RPMI7951 (cell line): ENCODE measurements around a stretch of chr15.

- RAMPAGE, long total RNA = no peak
Measured at GRCh38 chr15:60077531-60077782, 73.3 kb downstream of the FOXB1 start.

- RAMPAGE, long total RNA = no peak
Measured at GRCh38 chr15:60353902-60354428, 43.8 kb downstream of the ANXA2 start.

DNA sequence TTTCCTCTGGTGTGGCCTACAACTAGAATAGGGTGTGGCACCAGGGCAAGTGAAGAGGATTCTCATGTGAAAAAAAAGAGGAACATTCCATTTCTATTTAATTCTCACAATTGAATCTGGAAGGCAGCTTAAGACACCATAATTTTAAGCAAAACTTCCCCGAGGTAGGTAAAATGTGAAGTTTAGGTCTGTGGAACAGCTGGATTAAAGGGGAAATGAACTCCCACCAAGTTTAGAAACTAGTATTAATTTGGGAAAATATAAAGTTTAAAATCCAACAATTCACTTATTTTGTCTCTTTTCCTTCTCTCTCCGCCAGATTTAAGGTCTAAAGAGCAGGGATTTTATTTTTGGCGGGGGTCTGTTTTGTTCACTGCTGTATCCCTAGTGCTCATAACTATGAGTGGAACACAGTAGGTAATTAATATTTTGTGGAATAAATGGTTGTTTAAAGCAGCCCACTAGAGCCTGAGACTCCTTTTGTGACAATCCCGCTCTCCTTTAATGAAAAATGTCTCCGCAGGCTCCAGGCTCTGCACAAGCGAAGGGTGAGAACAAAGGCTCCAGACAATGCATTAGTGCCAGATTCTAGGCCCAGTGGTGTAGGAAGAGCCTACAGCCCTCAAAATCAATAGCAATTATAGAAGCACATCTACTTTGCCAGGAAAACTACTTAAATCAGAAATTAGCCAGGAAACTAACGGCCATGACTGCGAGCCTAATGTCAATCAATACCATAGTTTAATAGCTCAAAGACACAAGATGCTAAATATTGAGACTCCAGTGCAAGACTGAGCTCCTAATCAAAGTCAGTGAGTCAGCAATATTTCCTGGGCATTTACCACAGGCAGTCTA lies 2.6 kb downstream of the ANXA2 start:
- RAMPAGE, long total RNA = no peak

DNA sequence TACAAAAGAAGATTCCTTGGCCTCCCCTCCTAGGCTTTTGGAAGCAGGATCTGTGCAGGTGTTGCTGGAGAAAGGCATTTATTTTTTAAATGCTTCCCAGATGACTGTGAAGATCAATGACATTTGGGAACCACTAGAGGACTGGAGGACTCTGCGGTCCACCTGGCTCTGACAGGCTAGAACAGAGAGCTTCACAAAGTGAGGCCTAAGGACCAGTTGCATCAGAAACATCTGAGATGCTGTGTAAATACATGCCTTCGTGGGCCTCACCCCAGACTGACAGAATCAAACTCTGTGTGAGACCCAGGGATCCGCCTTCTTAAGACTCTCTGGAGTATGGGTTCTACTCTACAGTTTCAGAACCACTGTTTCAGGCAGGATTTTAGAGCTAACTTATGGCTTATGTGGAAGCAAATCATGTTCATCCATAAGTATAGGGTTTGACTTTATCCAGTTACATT lies 105.0 kb upstream of the ICE2 start:
- RAMPAGE, long total RNA = no peak

GRCh38 chr15:61501755-61502343 lies 272.7 kb upstream of the RORA start:
- RAMPAGE, long total RNA = no peak

DNA sequence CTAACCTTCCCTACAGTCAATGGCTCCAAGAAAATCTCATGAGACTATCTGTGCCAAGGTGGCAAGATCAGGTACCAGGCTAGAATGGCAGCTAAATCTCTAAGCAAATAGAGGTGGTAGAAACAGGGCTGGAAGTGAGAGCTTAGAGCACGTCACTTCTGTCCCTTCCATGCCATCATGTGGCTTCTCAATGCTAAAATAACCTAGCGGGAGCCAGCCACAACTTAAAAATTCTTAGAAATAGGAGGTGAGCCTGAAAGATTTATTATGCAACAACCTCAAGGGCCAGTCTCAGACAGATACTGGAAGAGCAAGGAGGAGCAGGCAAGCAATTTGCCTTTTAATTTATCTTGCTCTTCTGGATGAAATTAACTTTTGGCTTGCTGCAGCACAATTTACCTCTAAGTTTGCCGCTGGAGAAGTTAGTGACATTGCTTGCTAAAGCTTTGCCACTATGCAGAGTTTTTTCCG lies 329.0 kb upstream of the RORA start:
- RAMPAGE, long total RNA = no peak

DNA sequence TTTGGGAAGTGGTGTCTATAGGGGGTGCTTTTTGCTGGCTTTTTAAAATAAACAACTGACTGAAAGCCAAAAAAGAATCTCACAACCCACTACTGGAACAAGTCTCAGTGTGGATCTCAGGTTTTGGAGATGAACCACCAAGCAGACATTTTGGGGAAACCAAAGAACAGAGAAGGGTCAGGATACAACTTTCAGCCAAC lies 329.8 kb upstream of the RORA start:
- RAMPAGE, long total RNA = no peak

- RAMPAGE, long total RNA = no peak
Measured at GRCh38 chr15:62056696-62057316, 3.4 kb downstream of the VPS13C start.

DNA sequence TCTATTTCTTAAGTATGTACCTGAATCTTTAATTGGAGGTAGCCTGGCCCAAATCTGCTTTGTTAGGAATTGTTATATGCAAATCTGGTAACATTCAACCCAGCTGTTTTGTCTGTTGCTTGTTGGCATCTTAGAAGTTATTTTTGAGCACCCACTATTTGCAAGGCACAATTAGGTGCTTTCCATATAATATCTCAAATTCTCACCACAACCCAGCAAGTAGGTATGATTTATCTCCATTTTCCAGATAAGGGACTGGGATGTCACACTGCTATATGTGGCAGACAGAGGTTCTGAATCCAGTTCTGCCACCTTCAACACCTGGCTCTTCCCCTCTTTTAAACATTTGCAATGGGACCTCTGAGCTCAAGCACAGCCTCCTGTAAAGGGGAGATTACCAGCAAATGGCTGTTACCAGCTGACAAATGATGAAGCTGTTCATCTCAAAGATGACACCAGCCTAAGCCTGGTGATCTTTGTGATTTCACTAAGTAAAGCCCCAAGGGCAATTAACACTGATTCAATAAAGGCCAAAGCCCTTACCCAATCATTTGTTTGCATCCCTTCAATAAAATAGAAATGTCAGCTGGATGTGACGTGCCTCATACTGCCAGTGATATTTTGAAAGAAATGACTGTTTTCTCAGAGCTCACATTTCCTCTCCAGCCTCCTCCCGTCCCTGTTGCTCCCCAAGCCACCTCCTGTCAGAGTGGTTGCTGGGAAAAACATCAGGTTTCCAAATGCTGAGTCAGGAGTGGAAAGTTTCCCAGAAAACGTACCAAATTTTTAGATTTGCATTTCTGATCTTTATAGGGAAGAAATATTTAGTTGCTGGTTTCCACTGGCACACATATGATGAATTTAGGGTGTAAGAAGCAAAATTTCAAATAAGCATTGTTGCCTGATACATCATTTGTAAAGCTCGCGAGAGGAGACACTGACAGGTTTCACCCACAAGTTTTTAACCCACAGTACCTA lies 20.8 kb downstream of the C2CD4A start:
- RAMPAGE, long total RNA = no peak

DNA sequence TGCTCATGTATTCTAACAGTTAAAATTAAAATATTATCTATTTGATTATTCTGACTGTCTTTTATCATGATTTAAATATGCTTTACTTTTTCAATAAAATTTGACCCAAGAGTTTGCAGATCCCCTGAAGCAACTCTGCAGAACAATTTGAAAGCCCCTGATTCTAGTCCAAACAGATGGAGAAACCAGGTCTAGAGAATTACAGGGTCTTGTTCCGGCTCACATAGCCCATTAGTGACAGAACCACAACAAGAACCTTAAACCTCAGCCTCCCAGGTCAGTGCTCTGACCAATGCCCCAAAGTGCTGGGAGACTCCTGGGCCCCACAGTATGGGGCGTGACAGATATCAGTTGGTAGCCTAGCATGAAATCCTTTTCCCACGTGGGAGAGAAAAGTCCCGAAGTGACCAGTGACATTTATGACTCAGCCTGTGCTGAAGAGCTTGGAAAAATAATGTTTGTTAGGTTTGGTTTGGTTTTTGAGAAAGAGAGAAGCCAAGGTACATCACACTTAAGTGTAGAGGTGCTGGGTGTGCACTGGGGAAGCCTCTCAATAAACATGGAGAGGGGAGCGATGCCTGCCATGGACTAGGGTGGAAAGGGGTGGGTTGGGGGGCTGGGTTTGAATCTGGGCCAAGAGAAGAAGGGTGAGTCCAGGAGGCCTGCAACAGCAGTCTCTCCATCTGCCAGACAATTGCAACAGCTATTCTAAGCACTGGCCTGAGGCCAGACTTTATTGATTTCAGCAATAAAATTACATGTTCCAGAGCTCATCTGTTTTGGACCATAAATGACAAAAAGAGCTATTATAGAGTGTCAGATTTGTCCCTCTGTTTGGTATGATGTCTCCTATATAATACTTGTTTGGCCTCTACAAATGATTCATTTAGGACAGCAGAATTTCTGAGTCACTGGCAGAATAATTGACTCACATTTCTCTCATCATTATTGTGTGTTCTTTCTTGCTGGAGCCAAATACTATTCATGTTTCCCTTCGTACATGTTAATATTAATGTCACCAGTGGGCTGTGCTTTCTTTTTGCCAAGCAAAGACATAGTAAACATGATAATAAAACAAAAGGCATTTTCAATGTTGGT lies 43.4 kb downstream of the C2CD4A start:
- RAMPAGE, long total RNA = no peak

DNA sequence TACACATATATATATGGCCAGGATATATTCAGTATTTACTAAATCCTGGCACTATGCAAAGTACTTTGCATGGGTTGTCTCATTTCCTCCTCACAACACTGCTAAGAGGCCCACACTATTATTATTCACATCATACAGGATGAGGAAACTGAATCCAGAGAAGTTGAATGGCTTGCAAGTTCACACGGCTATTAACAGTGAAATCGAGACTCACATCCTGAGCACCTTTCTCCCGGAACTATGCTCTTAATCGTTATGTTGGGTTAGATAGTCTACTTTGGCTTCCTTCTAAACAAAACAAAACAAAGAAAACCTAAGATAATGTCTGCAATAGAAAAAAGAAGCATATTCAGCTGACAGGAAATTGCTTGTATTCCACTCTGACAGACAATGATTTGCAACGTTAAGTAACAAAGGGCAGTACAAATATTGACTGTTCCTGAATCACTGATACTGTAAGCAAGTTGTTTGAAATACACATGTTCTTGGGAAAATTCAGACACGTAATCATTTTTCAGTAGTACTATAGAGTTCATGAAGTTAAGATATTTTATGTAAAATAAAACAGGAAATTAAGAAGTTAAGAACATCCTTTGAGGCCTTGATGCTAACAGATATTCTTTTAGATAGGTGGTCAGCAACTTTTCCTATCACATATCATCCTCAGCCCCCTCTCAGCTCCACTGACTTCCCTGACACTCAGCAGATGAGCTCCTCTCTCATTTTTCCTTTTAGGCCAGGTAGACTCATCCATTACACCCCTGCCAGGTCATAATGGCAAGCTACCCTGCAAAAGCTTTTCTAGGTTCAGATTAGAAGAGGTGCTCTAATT lies 40.7 kb downstream of the C2CD4B start:
- RAMPAGE, long total RNA = no peak

GRCh38 chr15:62165961-62166482 lies 937 bp upstream of the C2CD4B start:
- RAMPAGE, long total RNA = no peak

DNA sequence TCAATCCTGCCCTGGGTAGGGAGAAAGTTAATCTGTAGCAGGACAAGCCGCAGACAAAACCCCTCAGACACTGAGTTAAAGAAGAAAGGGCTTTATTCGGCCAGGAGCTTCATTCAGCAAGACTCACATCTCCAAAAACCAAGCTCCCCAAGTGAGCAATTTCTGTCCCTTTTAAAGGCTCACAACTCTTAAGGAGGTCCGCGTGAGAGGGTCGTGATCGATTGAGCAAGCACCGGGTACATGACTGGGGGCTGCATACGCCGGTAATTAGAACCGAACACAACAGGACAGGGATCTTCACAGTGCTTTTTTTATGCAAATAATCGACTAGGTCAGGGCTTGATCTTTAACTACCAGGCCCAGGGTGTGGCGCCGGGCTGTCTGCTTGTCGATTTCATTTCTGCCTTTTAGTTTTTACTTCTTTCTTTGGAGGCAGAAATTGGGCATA lies 95.2 kb upstream of the TLN2 start:
- RAMPAGE, long total RNA = no peak

GRCh38 chr15:62470040-62470833 lies 79.9 kb downstream of the TLN2 start:
- RAMPAGE, long total RNA = no peak

DNA sequence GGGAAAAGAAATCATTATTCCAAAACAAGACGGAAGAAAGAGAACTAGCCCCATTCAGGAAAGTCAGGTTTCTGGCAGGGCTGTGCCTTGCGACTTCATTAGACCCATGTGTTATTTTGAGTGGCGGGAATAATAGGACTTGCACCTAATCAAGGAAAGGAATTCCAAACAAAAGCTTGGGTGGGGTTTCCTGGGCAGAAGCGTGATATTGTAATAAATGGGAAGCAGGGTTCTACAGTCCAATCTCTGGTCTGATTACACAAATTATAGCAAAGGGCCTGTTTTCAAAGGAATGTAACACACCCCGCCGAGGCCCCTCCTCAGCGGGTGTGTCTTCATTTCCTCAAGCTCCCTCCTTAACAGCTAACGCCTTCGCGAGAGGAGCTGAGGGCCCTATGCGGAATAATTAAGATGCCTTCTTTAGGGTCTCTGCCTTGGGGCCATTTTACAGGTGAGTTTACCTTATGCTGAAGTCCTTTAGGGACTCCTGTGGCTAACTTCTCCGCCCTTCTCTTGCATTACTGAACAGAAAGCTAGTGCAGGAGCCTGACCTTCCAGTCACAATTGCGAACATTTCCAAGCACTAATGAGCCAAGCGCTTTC lies 170.8 kb downstream of the TLN2 start:
- RAMPAGE, long total RNA = no peak

DNA sequence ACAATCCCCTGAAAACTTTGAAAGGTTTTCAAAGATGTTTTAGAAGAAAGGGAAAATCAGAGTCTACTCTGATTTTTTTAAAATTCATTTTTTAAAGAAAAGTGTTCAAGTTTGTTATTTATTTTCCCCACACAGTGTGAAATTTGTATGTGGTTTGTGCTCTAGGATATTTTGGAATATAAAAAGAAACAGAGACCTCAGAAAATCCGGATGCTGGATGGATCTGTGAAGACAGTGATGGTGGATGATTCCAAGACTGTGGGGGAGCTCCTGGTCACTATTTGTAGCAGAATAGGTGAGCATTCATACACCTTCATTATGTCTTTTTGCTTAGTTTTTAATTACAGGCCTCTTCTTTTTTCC lies 261.5 kb downstream of the TLN2 start:
- RAMPAGE, long total RNA = no peak

GRCh38 chr15:62834737-62835281 lies 207.7 kb upstream of the TPM1 start:
- RAMPAGE, long total RNA = no peak

GRCh38 chr15:62894311-62894857 lies 148.2 kb upstream of the TPM1 start:
- RAMPAGE, long total RNA = no peak

GRCh38 chr15:62940509-62941416 lies 101.8 kb upstream of the TPM1 start:
- RAMPAGE, long total RNA = no peak

- RAMPAGE, long total RNA = no peak
Measured at GRCh38 chr15:63047082-63047848, 4.7 kb downstream of the TPM1 start.